ENCODE measurements around a stretch of chr1.

DNA sequence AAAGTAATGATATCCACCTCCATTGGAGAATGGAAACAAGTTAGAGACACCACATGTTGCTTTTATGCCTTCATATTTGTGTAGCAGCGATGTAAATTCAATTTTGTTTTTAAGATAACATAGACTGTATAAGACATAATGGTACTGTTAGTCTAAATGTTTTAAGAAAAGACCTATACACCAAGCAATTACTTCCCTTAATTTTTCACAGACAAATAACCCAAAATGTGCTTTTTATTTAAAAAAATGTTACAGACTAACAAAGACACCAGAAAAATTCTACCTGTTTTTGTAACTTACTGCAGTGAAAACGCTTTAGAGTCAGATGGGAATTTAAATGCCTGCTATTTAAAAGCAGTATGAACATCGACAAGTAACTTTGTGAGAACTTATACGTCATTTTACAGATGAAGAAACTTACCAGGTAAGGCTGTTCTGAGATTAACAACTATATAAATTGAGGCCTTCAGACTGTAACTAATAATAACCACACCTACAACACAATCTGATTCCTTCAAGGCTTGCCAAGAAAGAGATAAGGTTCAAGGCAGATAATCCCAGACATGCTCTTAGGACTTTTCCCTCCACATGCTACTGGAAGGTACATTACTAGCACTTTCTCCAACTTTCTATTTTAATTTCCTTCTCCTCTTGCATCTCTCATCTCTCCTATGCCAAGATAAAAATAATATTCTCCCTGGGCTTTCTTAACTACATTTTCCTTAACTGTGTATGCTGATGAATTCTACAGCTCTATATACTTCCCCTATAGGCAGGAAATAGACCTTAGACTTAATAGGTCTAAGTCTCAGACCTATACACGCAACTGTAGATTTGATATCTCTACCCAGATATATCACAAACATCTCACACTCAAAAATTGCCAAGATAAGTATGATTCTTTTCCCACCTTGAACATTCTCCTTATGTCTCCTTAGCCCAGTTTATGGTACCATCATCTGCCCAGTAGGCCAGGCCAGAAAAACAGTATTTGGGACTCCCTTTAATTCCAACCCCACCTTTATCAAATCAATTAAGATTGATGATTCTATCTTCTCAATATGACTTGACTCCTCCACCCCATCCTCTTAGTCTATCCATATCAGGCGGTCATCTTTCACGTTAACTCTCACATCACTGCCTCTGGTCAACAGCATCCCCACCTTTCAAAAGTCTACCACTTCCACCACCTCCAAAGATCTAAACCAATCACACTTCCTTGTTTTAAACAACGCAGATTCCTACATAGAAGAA lies 19.0 kb upstream of the NRAS start:
- PRO-cap, result no peak

GRCh38 chr1:114748607-114749287 lies 9.0 kb downstream of the CSDE1 start:
- PRO-cap, result no peak

DNA sequence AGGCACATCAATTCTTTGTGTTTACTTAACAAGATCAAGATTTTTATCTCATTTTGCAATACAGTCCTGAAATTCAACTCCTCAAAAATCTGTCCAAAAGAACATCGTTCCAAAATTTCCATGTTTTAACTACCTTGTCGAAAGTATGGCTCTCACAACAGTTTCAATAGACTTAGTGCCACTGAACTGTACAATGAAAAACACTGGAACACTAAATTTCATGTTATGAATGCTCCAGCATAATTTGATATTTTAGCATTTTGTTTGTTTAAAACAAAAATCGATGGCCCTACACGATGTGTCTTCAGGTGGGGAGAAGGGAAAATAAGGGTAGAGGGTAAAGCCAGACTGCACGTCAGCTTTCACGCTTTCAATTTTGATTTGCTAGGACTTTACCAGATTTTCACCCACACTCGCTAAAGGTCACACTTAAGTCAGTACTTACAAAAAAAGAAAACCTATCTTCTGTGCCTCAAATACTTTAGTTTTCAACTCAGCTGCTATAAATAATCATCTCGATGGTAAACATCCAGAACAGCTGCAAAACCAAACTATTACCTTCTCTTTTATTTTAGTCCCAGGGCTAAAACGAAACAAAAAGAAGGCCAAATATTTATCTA lies 1.9 kb downstream of the CSDE1 start:
- PRO-cap, result no peak

- PRO-cap, result no peak
Observed at GRCh38 chr1:114756529-114756888, 1.3 kb downstream of the CSDE1 start.

- PRO-cap, result no peak
Observed at GRCh38 chr1:114758459-114758829, 660 bp upstream of the CSDE1 start.

GRCh38 chr1:115062347-115063211 lies 26.7 kb downstream of the TSPAN2 start:
- PRO-cap, result no peak

- PRO-cap, result no peak
Observed at GRCh38 chr1:115266521-115267161, 71.4 kb downstream of the NGF start.

DNA sequence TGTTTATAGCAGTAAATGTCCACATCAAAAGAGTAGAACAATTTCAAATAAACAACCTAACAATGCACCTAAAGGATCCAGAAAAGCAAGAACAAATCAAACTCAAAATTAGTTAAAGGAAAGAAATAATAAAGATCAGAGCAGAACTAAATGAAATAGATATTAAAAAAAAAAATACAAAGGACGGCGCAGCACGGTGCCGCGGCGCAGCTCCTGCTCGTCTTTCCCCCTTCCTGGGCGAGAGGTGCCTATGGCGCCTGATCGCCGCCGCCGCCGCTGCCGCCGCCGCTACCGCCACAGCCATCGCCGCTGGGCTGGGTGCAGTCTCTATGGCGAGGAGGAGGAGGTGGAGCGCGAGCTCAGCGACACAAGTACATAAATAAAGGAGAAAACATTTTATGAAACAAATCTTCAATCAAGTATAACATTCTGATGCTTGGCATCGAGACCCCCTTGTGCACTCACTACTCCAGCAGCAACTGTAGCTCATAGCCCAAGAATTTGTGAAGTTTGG lies 77.6 kb upstream of the VANGL1 start:
- PRO-cap, result no peak

GRCh38 chr1:115767277-115767971 lies 1.1 kb downstream of the CASQ2 start:
- PRO-cap, result no peak

GRCh38 chr1:116006388-116007162 lies 30.3 kb downstream of the SLC22A15 start:
- PRO-cap, result no peak

DNA sequence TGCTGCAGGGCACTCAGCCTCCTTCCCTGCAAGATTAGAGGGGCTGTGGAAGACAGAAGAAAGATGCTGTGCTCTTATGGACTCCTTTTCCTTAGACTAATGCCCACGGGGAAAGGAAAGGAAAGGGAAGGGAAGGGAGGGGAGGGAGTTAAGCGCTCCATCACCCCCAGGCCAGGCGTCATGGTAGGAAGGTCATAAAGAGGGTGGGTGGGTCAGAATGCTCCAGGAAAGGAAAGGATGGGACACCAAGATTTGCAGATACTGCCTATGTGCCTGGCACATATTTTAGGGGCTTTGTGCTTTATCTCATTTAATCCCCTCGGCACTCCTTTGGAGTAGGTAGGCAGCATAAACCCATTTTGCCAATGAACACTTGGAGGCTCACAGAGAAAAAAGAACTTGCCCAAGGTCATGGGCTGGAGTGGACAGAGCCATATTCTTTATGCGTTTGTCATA lies 41.4 kb downstream of the MAB21L3 start:
- PRO-cap, result unidirectional peak, minus-strand start at position 98 of the sequence

- PRO-cap, result no peak
Observed at GRCh38 chr1:116255019-116255297, 118.1 kb upstream of the ATP1A1 start.

GRCh38 chr1:116334726-116335387 lies 38.2 kb upstream of the ATP1A1 start:
- PRO-cap, result no peak

GRCh38 chr1:116373734-116374347 lies 797 bp downstream of the ATP1A1 start:
- PRO-cap, result bidirectional peak, plus-strand start at chr1:116374045, minus-strand start at chr1:116373929

GRCh38 chr1:116380845-116381317 lies 7.8 kb downstream of the ATP1A1 start:
- PRO-cap, result no peak

- PRO-cap, result no peak
Observed at GRCh38 chr1:116389354-116389945, 16.4 kb downstream of the ATP1A1 start.

GRCh38 chr1:116398451-116399247 lies 25.6 kb downstream of the ATP1A1 start:
- PRO-cap, result no peak

GRCh38 chr1:116484946-116485445 lies 85.8 kb downstream of the CD58 start:
- PRO-cap, result no peak

DNA sequence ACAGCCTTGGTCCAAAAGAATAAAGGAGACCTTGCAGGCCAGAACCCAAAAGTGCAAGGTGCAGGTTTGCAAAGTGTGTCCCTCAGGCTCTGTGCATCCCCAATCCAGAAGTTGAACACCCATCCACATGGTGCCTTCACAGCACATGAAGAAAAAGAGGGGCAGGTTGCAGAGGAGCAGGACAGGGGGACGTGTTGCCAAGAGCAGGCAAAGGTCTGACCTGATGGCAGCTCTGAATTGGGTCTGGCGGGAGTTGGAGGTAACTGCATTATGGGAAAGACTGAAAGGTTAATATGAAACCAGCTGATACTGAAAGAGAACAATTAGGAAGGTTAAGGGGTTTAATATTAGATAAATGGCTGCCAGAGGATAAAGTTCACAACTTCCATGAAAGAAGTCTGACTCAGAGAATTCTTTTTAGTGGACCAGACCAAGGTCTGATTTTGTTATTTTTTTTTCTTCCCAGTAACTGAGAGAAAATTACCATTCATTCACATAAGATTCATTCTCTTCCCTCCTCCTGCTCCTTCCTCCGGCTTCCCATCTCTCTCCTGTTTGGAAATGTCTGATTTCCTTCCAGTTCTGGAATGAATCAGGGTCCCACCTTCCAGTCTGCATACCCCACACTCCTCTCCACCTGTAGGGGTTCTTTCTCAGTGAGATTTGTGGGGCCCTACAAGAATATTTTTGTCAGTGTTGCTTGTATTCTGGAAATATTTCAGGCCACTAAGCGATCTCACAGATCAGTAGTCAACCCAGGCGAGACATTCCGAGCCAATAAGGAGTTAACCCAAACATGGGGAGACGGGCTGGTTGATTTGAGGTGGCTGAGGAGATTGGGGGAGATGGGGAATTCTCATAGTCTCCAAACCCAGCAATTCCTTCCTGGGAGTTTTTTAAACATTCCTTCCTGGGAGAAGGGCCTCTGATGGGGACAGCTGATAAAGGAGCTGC lies 75.9 kb downstream of the CD58 start:
- PRO-cap, result no peak

DNA sequence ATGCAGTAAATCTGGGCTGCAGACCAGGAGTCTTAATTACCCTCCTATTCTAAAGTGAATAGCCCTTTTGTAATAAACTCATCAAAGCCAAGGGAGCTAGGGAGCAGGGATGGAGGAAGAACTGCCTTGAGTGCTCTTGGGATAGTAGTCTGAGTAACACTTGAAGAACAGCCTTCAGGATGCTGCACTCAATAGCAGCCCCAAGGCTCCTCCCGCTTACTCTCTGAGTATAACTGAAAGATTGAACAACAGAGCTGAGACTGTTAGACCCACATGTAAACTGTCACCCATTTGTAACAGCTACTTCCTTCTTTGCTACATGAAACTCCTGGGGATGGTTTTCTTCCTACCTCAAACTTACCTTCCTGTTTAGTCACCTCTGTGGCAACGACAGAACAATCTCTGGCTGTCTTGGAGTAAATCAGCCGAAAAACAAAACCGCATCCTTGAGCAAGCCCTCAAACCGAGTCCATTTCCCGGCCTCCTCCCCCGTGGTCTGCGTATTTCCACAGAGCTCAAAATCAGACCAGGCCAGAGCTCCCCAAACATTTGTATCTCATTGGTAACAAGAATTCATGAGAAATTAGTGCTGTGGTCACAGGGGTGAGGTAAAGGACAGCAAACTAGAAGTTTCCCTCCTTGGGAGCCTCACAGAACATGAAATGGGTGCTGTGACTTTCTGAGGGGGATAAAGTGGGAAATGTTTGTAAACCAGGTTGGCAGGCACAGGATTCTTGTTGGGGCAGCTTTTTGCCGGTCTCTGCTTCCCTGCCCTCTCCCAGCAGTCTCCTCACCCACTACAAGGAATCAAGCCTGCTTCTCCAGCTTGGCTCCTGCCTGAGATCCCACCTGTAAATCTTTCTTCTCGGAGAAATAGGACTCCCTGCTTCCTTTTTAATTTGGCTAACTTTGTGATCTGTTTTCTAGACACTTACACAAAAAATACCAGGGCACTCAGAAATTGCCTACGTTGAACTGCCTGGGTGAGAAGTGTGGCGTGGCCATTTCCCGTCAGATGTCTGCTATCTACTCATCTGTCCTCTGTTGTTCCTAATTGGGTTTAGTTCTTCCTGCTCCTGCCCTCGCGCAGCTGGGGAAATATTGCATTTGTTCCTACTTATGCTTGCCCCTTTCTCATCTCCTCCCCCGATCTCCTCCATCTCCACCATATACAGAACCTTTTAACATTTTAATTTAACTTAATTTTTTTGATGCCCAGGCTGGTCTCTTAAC lies 55.6 kb downstream of the CD58 start:
- PRO-cap, result no peak